HGPS cell (cell line): ENCODE results near the gene TEPSIN.

GRCh38 chr17:80884188-80884432 is 107.5 kb upstream of the CHMP6 start:
- RRBS: 97% methylated on average over 4 of the region's 11 CpGs

- RRBS: no CpG with 5 or more reads among the region's 23 CpGs
These were observed 96.2 kb upstream of the CHMP6 start for GRCh38 chr17:80895399-80895931.

GRCh38 chr17:80969267-80969904 is 22.3 kb upstream of the CHMP6 start:
- RRBS: 81% methylated on average over 3 of the region's 24 CpGs

DNA sequence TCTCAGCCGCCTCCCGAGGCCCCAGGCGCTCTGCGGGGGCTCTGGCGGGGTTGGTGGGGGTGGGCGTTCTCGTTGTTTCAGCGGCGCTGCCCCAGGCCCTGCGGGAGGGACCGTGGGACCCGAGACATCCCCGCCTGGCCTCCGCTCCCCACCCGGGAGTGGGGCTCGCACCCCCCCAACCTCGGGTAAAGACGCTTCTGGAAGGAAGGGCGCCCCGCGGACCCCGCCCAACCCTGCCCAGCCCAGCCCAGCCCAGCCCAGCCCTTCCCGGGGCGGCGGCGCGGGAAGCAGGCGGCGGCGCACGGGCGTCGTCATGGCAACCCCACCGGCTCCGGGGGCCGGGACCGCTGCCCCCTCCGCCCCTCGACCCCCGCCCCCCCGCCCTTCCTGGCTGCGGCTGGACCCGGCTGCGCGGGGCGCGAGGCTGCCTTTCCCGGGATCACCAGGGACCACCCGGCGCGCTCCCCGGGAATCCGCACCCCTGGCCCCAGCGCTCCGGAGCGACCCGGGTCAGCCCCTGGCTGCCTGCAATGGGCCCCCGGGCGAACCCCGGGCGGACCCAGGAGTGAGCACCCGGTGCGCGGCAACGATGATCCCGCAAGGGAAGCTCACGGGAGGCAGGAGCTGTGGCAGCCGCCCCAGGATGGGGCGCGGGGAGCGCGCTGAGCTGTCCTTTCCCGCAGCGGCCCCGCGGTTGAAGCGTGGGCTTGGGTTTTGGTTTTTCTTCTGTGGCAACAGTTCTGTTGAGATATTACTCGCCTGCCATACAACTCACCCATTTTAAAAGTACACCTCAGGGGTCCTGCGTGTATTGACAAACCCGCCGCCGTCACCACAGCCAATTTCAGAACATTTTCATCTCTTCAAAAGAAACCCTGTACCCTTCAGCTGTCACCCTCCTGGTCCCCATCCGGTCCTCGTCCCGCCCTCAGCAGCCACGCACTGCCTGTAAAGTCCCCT is 12.6 kb downstream of the CHMP6 start:
- RRBS: 4% methylated on average over 20 of the region's 86 CpGs

- RRBS: no CpG with 5 or more reads among the region's 22 CpGs
These were observed 1.5 kb downstream of the BAIAP2 start for GRCh38 chr17:81036258-81036991.

GRCh38 chr17:81049167-81049916 is 14.4 kb downstream of the BAIAP2 start:
- RRBS: 95% methylated on average over 2 of the region's 20 CpGs

GRCh38 chr17:81070752-81071224 is 35.8 kb downstream of the BAIAP2 start:
- RRBS: 89% methylated on average over 7 of the region's 13 CpGs

GRCh38 chr17:81094577-81095741 is 60.0 kb downstream of the BAIAP2 start:
- RRBS: 14% methylated on average over 14 of the region's 41 CpGs

DNA sequence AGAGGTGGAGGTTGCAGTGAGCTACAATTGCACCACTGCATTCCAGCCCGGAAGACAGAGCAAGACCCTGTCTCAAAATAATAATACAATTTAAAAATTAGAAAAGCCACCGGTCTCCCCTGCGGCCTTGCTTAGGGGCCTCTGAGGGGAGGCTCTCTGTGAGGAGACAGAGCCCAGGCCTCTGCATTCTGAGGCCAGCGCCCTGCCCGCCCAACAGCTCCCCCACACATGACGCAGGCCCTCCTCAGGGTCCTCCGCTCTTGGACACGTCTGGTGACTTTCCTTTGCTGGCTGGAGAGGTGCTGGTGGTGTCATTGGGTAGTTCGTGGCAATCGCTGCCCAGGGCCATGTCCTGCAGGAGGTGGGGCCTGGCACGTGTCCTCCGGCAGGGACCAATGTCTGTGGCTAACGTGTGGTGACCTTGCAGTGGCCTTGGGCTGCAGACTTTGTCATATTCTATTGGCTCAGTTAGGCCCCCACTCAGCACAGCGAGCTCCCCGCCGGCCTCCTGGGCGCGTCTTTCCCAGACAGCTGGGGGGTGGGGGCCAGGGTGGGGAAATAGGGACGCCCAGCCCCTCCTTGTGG is 52.2 kb upstream of the PVALEF start:
- RRBS: 97% methylated on average over 1 of the region's 19 CpGs

- RRBS: 57% methylated on average over 6 of the region's 24 CpGs
These were observed 50.8 kb upstream of the PVALEF start for GRCh38 chr17:81114318-81115158.

- RRBS: 76% methylated on average over 4 of the region's 33 CpGs
These were observed 16.3 kb upstream of the PVALEF start for GRCh38 chr17:81148656-81149675.

DNA sequence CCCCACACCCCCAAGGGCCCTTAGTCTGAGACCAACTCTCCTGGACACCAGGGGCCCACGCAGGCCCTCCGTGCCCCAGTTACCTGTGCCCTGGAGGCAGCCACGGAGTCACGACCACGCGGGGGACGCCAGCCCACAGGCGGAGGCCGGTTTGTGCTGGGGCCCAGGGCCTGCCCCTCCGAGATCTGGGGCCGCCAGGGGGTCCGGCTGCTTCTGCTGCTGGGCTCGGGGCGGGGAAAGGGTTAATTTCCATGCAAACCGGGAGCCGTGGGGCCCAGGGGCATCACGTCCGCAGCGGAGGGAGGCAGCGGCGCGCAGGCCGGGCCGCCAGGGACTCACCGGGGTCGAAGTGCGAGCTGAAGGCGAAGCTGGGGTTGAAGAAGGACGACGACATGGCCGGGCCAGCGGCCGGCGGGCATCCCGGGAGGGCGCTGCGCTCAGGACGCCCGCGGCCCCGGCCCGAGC is 324 bp downstream of the PVALEF start:
- RRBS: 5% methylated on average over 24 of the region's 42 CpGs

DNA sequence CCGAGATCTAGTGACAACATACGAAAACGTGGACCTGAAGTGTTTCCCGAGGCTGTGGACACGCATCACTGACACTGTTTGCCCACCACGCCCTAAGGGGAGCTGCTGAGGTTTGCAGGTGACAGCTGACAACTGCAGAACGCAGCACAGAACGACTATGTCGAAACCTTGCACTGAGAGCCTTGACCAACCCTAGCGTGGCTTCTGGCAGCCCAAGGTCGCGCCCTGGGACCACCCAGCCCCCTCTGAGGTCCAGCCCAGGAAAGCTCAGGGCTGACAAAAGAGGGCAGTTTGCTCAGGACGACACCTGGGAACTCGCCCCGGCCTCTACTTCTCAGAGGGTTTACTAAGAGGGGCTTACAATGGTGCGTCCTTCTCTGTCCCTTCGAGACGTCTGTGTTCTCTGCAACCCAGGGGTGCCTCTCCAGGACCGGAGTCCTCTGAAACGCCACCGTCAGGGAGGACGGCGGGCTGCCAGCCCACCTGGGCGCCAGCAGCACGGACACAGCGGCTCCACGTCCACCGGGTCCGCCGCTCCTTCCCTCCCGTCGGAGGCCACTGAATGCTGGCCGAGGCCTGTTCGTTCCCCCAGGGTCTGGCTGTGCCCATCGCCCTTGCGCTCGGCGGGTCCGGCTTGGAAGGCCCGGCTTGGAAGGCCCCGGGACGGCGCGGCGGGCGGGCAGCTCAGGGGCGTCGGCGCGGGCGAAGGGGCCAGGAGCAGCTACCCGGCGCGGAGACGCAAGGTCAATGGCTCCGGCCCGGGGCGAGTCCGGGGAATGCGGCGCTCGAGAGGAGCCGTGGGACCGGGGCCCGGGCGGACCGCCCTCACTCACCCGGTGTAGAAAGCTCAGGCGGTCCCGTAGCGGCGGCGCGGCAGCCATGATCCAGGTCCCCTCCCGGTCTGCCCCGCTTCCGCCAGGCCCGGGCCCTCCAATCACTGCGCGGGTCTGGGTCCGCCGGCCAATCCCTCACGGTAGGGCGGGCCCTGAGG is at the start of gene TEPSIN:
TSS of gene TEPSIN (minus strand) at position 903 of the 991 bp plus-strand sequence.
- RRBS: 2% methylated on average over 42 of the region's 84 CpGs

DNA sequence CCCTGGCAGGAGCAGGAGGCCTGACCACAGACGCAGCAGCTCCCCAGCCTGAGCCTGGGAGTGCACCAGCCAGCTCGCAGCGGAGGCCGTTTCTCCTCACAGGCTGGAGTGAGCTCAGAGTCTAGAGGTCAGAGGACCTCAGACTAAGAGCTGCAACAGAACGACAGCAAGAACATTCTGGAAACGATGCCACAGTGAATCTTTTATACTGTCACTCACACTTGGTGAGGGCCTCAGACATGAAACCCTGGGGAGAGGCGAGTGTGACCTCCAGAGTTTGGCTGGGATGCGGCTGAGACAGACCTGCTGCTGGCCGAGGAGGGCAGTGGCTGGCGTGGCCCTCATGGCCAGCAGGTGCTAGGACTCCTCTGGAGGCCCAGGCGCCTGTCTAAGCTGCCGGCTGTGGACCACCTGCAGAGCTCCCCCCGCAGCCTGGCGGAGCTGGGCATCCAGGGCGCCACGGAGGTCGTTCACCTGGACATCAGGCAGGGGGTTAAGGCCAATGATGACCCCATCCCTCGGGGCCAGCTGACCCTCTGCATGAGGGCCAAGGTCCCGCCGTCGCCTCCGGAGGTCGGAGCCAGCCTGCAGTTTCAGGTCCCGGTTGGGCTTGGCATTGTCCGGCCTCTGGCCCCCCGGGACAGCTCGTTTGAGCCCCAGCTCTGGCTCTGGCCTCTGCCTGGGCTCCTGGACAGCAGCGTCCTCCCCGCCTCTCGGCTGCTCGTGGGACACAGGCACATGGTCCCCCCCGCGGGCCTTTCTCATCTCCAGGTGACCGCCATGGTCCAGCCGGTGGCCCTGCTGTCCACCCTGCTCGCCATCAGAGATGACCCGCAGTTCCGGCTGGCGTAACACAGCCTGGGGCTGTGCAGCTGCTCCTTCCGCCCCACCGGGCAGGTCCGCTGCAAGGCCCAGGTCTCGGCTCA is 6.3 kb downstream of the NDUFAF8 start:
- RRBS: 95% methylated on average over 7 of the region's 43 CpGs

DNA sequence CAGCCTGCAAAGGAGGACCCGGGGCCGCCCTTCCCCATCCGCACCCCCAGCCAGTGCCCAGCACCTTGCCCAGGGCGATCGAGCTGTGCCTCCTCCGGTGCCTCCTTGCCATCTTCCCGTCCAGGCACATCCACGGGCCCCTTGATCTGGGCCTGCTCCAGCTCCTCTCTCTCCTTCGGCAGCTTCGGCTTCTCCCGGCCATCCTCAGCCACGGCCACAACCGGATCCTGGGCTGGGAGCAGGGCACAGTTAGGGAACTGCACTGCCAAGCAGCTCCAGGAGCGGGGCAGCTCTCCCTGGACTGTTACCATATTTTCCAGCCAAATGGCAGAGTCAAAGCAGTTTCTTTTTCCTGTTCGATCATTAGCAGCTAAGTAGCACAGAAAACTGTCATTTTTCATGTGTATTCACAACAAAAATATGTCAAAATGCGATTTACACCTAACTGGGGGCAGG is 13.9 kb downstream of the NDUFAF8 start:
- RRBS: 75% methylated on average over 10 of the region's 16 CpGs

- RRBS: 41% methylated on average over 3 of the region's 20 CpGs
These were observed 967 bp upstream of the SLC38A10 start for GRCh38 chr17:81295909-81296638.

GRCh38 chr17:81298477-81299031 is 3.4 kb upstream of the SLC38A10 start:
- RRBS: no CpG with 5 or more reads among the region's 12 CpGs

GRCh38 chr17:81299195-81299815 is 4.2 kb upstream of the SLC38A10 start:
- RRBS: 51% methylated on average over 3 of the region's 16 CpGs

DNA sequence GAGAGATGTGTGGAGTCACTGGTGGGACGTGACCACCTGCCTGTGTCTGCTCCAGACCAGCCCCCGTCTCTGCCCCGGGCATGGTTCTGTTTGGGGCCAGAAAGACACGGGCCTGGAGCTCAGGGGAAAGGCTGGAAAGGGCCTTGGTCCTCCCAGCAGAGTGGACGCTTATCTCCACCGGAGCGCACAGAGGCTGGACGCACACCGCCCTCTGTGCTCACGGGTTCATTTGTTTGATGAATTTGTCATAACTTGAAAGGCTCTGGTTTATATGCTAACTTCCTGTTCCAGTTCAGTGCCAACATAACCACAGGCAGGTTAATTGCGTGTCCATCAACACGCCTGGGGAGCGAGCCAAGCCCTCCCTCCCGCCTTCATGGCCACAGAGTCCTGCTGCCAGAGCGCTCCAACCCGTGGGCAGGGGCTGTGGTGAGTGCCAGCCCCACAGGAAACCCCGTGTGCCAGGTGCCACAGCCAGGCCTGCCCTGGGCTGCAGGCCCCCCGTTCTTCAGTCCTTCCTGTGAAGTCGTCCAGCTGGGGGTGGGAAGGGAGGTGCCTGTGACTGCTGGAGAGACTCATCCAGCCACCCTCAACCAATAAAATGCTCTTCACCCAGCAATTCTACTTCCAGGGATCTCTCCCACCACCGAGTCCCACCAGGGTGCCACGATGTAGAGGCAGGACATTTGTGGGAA is 29.5 kb upstream of the BAHCC1 start:
- RRBS: 55% methylated on average over 4 of the region's 21 CpGs

DNA sequence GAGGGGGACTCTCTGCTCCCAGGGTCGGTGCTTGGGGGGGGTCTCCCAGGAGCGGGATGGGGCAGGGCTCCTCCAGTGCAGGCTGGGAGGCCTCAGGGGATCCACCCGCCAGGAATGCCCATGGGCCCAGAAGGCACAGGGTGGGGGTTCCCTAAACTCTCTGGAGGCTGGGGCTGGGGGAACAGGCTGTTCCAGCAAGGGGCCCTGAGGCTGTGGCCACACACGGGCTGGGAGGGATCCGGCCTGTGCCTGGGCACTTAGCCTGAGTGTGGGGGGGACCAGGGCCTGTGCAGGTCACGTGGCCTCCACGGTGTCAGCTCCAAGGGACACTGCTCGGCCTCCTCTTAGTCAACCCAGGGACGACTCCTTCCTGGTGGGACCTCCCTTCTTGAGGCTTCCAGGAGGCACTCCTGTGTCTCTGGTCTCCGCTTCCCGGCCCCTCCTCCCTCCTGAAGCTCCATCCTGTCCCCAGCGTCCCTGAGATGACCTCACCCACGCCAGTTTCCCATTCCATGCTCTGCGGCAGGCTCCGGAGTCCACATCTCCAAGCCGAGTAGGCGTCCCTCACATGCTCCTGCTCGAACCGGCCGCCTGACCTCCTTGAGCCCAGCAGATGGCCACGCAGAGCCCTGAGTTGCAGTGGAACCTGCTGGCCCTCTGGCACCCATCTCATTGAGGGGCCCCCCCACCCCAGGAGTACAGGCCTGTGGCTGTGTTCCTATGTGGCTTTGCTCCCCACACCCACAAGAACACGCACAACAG is 23.0 kb upstream of the BAHCC1 start:
- RRBS: 47% methylated on average over 7 of the region's 22 CpGs